CD14-positive monocyte (primary cell): Measurements from ENCODE around the genes MMP1, MMP12, CASP1, CARD16 and GRIA4.

DNA sequence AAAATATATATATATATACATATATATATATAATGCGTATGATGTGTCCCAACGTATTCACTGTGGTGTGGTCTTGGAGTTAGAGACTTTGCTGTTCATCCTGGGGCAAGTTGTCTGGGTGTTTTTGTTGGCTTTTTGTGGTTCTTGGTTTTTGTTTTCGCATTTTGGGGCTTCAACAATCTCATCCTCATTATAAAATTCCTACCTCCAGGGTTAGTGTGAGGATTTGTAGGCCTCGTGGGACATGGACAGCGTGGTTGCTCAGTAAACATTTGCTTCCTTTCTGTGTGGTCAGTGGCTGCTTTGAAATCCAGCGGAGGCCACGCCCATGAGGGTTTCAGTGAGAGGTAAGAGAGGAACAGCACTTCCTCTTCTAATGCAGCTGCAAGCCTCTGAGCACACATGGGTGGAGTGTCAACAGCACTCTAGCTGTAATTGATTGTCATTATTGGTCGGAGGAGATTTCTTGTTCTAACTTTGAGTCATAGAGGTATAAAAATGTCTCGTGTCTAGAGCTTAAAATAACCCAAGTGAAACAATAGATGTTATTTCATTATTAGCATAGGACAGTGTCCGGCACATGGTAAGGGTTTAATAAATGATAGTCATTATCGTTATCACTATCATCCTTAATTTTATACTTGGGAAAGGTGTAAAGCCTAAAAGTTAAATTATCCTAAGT, 6.0 kb upstream of the ARHGAP42 start:
- CAGE, long polyA plus RNA, result no peak

- CAGE, long polyA plus RNA, result no peak
These were observed 89.1 kb downstream of the ARHGAP42 start for GRCh38 chr11:100776039-100776815.

DNA sequence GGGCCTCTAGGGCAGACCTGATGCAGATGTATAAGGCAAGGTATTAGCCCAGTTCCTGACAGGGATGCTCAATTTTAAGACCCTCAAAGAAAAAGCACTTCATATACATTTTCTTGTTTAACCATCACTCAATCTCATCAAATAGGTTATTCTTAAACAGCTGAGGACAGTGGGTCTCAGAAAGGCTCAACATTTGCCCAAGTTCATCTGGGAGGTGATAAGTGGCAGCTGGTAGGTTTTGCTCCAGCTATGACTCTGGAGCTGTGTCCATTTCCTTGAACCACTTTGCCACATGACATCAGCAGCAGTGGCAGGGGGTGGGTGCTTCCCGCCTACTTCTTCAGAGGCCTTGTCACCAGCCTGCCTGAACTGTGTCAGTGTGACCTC, 142.3 kb downstream of the TRPC6 start:
- CAGE, long polyA plus RNA, result no peak

- CAGE, long polyA plus RNA, result no peak
These were observed 67.8 kb downstream of the YAP1 start for GRCh38 chr11:102177676-102178751.

- CAGE, long polyA plus RNA, result no peak
These were observed 86.6 kb upstream of the BIRC3 start for GRCh38 chr11:102230360-102231433.

- CAGE, long polyA plus RNA, result no peak
These were observed 49.8 kb upstream of the BIRC3 start for GRCh38 chr11:102267416-102268052.

DNA sequence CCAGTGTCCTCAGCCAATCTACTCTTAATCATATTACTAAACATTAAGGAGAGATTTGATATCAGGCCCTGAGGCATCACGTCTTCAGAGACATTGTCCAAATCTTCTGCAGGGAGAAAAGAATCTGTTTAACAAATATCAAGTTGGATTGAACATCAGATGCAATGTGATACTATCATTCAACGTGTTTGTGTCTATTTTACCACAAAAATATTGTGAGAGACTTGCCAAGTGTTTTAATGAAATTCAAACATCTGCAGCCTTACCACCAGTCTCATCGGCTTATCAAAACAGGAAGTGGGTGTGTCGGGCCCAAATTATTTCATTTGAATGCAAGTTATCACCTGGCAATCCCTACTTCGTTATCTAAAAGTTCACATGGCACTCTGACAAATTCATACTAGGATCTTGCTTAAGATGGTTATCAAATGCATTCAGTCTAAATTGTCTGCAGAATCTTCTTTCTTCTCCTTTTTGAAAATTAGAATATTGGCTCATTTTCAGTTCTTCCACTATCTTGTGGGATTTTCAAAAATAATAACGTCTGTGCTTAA, 10.5 kb upstream of the BIRC3 start:
- CAGE, long polyA plus RNA, result no peak

GRCh38 chr11:102453250-102454098, 909 bp upstream of the TMEM123 start:
- CAGE, long polyA plus RNA, result no peak

- CAGE, long polyA plus RNA, result no peak
These were observed 15.7 kb upstream of the MMP20 start for GRCh38 chr11:102640676-102641422.

- CAGE, long polyA plus RNA, result no peak
These were observed at the start of gene MMP1 for GRCh38 chr11:102797607-102798601. Gene MMP1 (minus strand): TSS chr11:102798160.

DNA sequence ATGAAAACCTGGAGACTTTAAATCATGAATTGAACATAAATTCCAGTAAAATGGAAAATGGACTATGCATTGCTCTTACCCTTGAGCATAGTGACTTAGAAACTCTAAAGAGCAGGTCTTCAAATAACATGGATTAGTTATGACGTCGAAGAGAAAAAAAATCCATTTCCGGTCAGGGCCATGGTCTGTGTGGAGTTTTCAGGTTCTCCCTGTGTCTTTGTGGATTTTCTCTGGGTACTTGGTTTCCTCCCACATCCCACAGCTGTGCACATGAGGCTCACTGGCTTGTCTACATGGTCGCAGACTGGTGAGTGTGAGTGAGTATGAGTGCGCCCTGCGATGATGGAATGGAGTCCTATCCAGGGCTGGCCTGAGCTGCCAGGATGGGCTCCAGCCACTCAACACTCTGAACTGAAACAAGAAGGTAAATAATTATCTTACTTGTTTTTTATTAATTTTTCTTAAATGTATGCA, 10.9 kb downstream of the MMP3 start:
- CAGE, long polyA plus RNA, result no peak

- CAGE, long polyA plus RNA, result no peak
These were observed at the start of gene MMP12 for GRCh38 chr11:102874882-102875190. Gene MMP12 (minus strand): TSS chr11:102874982.

- CAGE, long polyA plus RNA, result no peak
These were observed 35.3 kb downstream of the MMP13 start for GRCh38 chr11:102920290-102920565.

- CAGE, long polyA plus RNA, result no peak
These were observed 263.3 kb upstream of the DDI1 start for GRCh38 chr11:103772967-103773635.

DNA sequence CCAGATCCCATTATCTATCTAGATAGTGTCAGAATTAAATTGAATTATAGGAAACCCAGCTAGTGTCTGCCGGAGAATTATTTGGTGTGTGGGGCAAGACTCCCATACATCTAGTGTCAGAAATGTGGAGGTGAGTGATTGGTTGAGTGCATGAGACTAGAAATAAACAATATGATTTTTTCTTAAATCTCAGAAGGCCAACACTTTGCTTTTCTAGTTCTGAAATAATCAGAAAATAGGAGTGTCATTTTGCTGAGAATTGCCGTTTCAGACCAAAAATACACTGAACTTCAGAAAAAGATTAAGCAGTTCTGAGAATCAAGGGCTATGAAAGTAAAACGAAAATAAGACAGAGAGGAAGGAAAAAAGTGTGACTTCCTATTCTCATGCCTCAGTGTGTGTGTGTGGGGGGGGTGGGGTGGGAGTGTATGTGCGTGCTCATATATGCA, 91.4 kb downstream of the CASP4 start:
- CAGE, long polyA plus RNA, result no peak

GRCh38 chr11:105034251-105035481, at the start of gene CASP1:
Gene CASP1 (minus strand): TSS chr11:105035144.
- CAGE, long polyA plus RNA, result start-site peak on the minus strand at chr11:105035123-105035186, 2,098 and 2,411 reads in 2 replicates

GRCh38 chr11:105044936-105045553, at the start of gene CARD16:
Gene CARD16 (minus strand): TSS chr11:105045335.
- CAGE, long polyA plus RNA, result start-site peak on the minus strand at chr11:105045314-105045331, 3,495 and 3,862 reads in 2 replicates

DNA sequence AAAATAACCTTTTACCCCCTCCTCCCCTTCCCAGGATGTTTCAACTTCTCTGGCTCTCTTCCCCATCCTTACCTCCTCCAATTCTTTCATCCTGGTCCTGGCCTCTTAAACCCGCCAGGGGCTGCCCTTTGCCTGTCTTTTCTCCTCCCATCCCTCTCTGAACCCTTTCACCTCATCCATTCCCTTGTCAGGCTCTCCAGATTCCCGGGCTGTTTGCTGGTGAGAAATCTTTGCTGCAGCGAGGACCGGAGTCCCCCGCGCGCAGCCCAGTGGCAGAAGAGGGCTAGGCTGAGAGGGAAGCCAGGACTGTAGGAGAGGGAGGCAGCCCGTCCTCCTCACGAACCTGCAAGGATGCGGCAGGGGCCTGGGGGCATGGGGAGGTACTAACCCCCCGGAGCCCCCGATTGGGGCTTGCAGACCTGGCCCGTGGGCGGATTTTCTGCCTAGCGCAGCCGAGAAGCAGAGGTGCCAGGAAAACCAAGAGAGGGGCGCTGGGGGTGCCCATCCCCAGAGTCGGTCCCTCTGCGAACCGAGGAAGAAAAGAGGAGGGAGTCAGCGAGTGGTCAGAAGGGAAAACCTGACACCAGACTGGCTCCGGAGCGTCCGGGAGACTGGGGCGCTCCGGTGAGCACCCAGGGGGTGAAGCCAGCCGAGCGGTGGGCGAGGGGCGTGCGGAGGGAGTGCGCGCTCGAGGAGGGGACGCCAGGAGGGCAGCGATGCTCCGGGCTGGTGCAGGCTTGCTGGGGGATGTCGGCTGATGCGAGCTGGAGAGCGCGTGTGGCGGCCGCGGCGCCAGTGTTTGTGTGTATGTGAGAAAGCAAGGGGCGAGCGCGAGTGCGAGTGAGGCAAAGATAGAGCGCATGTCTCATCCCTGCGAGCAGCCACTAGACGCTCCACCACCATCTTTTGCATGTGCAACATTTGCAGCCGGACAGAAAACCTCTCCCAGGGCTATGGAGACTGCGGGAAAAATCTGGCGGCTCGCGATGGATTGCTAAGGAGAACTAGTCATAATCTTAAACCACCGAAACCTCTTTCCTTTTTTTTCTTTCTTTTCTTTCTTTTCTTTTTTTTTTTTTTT, at the start of gene GRIA4:
GRIA4 (plus strand) TSS at position 269 of the 1,081 bp plus-strand sequence.
- CAGE, long polyA plus RNA, result no peak

- CAGE, long polyA plus RNA, result no peak
These were observed 20.0 kb downstream of the MSANTD4 start for GRCh38 chr11:106001998-106002575.

DNA sequence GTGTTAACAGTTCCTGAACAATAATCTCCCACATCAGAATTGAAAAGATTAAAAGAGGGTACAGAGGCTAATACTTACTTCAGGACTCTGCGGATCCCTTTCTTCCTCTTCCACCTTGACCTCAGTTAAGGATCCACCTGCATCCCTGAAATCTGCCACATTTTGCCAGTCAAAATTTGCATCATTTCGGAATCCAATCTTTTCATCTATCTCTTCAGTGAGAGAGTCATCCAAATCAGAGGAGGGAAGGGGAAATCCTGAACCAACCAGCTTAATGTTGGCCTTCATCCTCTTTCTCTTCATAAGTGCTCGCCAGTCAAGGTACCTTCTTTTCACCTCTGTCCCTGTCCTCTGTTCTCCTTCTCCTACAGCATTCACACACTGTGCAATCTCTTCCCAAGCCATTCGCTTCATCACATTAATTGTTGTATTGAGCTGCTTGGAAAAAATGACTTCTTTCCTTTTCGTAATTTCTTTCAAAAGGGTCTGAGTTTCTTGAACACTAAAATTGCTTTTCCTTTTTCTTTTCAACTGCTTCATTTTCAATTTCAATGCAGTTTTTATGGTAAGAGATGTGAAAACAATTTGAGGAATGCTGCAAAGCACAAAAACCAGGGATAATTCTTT, 11.5 kb downstream of the MSANTD4 start:
- CAGE, long polyA plus RNA, result no peak